Bronchial epithelial cell (primary cell): ENCODE measurements around the genes KIF2C and EIF2B3.

- RRBS, 2 experiments = 68 to 69% methylated on average over 6 of the region's 10 CpGs
Observed at GRCh38 chr1:44543313-44543798, 130.9 kb downstream of the TMEM53 start.

DNA sequence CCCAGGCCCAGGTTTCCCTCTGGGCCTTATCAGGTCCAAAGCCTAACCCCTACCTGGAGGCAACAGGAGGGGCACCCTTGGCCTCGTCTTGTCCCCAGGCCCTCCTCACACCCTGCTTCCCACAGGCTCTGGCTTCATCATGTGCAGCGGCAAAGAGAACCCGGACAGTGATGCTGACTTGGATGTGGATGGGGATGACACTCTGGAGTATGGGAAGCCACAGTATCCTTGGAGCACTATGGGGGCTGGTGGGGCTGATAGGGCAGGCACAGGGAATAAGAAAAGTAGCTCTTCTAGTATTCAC lies 29.8 kb downstream of the TMEM53 start:
- RRBS, 2 experiments = no CpG with 5 or more reads among the region's 3 CpGs

DNA sequence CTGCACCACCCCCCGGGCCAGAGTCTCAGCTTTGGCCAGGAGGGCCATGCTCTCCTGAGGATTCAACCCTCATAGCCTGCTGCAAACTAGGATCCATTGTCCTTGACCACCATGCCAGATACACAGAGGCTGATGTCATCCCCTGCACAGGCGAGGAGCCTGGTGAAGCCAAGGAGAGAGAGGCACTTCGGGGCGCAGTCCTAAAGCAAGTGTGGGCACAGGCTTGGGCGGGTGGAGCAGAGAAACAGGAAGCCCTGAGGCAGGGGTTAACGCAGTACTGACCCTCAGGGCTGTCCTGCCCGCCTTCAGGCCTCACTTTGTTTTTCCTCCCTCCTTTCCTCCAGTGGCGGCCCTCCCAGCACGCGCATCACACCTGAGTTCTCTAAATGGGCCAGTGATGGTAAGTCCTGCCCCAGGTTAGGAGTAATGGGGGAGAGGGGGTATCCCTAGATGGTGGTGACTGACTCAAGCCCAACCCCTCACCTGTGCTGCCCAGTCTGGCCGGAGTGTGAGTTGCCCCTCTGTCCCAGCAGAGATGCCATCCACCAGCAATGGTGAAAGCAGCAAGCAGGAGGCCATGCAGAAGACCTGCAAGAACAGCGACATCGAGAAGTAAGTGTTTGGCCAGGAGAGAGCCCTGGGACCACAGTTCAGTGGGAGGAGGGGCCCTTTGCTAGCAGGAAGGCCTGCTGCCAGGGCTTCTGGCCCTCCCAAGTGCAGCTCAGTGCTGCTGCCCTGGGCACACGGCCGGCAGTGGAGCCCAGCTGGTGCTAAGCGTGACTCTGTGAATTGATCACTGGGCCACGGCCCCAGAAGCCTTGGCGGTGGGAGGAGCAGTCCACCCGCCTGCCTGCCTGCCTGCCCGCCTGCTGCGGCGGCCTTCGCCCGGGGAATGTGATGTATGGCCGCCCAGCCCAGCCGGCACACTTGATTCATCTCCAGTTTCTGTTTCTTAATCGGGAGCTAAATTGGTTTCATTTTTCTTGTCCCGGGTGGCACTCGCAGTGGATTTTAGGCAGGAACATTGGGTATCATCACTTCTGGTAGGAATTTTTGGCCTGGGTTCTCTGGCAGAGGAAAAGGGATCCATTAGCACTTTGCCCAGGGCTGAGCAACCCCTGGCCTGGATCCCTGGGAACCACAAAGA lies 29.0 kb downstream of the TMEM53 start:
- RRBS, 2 experiments = 89 to 91% methylated on average over 3 to 9 of the region's 29 CpGs

- RRBS, 2 experiments = no CpG with 5 or more reads among the region's 7 CpGs
Observed at GRCh38 chr1:44722026-44722450, 17.6 kb upstream of the KIF2C start.

DNA sequence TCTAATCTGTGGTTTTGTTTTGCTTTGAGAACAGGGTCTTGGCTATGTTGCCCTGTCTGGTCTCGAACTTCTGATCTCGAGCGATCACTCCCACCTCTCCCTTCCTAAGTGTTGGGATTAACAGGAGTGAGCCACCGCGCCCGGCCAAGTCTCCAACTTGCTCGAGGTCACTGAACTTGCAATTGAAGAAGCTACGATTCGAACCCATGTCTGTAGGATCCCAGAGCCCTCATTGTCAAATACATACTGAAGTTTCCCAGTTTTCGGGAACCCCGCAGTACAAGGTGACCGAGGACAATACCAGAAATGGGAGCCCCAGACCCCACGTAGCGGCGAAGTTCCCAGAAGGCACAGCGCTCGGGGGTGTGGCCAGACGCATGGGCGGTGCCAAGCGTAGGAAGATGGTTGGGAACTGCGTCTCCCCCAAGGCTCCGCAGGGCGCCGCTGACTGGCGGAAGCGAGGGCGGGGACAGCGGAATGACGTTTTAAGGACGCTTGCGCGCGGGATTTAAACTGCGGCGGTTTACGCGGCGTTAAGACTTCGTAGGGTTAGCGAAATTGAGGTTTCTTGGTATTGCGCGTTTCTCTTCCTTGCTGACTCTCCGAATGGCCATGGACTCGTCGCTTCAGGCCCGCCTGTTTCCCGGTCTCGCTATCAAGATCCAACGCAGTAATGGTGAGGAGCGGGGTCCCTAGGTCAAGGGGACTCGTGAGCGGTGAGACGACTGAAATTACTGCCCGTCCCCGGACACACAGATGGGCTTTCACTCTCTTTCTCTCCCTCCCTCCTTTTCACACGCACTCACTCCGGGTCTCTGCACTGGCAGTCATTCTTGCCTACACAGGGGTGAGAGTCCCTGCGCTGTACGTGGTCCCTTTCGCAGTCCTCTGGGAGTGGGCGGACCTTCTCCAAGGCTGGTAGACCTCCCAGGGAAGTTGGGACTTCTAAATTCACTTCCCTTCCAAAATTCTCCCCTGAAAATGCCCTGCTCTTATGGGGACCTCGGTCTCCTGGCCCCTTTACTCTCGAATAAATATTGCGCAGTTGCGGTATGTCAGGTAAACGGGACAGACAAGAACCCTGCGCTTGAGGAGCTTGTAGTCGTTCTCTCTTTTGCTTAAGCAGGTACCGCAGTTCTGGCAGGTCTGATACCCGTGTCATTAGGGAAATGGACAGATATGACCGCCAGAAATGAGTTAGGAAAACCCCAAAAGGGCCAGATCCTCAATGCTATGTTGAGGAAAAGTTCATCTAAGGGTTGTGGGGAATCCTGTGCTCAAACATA lies at the start of gene KIF2C:
KIF2C (plus strand) TSS at position 511 of the 1,286 bp plus-strand sequence.
- RRBS, 2 experiments = 1 to 2% methylated on average over 9 of the region's 71 CpGs

DNA sequence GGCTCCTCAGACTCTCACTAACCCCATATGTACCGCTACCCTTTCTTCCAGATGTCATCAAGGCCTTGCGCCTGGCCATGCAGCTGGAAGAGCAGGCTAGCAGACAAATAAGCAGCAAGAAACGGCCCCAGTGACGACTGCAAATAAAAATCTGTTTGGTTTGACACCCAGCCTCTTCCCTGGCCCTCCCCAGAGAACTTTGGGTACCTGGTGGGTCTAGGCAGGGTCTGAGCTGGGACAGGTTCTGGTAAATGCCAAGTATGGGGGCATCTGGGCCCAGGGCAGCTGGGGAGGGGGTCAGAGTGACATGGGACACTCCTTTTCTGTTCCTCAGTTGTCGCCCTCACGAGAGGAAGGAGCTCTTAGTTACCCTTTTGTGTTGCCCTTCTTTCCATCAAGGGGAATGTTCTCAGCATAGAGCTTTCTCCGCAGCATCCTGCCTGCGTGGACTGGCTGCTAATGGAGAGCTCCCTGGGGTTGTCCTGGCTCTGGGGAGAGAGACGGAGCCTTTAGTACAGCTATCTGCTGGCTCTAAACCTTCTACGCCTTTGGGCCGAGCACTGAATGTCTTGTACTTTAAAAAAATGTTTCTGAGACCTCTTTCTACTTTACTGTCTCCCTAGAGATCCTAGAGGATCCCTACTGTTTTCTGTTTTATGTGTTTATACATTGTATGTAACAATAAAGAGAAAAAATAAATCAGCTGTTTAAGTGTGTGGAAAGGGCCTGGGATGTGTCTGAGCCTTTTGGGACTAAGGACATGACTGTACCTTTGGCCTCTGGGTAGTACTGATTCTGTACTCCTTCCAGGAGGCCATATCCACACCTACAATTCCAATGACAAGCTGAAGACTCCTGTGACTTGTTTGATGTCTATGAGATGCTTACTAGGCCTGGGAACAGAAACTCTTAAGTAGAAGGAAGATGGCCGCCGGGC lies 8.0 kb upstream of the RPS8 start:
- RRBS, 2 experiments = no CpG with 5 or more reads among the region's 13 CpGs

GRCh38 chr1:44799633-44800243 lies 439 bp upstream of the PLK3 start:
- RRBS, 2 experiments = 2% methylated on average over 13 of the region's 39 CpGs

GRCh38 chr1:44806329-44806726 lies 823 bp downstream of the DYNLT4 start:
- RRBS, 2 experiments = 91% methylated on average over 14 of the region's 29 CpGs

GRCh38 chr1:44986098-44986978 lies at the start of gene EIF2B3:
EIF2B3 (minus strand) TSS chr1:44986595.
- RRBS, 2 experiments = 1% methylated on average over 10 of the region's 53 CpGs

DNA sequence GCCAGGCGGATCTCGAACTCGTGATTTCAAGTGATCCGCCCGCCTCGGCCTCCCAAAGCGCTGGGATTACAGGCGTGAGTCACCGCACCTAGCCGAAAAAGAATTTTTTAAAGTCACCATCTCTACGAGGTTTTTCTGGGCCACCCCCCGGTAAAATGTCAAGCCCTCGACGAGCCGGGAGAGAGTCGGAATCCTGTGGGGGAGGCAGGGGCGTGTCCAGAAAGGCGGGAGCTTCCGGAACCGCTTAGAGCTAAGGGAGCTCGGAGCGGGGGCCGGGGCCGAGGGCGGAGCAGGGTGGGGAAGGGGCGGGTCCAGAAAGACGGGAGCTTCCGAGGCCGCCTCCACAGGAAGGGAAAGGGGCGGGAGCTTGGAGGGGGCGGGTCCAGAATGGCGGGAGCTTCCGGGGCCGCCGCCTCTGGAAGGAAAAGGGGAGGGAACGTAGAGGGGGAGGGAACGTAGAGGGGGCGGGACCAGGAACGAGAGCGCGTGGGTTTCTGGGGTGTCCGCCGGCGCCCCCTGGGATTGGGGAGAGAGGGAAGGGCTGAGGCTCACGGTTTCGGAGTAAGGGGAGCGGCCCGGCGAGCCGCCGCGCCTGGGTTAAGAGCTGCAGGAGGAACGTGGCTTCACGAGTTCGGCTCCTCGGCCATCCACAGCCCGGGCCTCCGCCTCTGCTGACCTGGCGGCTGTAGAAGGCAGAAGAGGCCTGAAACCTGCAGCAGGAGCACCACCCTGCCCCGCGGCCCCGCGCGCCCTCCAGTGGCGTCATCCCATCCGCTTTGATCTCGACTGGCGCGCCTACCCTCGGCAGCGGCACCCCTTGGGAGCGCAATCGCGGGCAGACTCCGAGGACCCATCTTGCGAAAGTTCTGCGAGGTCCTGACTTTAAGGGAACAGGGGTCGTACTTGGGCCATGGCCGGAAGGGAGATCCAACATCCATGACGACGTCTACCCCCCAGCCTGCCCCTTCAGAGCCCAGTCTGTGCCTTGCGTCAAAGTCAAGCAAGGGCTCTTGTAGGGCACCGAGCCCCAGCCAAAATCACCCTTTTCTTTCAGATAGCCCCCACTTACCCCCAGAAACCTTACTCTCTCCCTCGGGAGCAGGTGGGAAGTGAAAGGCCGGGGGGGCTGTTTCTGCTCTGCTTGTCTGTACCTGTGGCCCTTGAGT lies 22.9 kb upstream of the HPDL start:
- RRBS, 2 experiments = under 1 to 2% methylated on average over 22 to 26 of the region's 85 CpGs

- RRBS, 2 experiments = no CpG with 5 or more reads among the region's 14 CpGs
Observed at GRCh38 chr1:45346319-45347330, 6.7 kb downstream of the TOE1 start.

- RRBS, 2 experiments = no CpG with 5 or more reads among the region's 1 CpG
Observed at GRCh38 chr1:45607923-45608276, 16.0 kb downstream of the CCDC17 start.

DNA sequence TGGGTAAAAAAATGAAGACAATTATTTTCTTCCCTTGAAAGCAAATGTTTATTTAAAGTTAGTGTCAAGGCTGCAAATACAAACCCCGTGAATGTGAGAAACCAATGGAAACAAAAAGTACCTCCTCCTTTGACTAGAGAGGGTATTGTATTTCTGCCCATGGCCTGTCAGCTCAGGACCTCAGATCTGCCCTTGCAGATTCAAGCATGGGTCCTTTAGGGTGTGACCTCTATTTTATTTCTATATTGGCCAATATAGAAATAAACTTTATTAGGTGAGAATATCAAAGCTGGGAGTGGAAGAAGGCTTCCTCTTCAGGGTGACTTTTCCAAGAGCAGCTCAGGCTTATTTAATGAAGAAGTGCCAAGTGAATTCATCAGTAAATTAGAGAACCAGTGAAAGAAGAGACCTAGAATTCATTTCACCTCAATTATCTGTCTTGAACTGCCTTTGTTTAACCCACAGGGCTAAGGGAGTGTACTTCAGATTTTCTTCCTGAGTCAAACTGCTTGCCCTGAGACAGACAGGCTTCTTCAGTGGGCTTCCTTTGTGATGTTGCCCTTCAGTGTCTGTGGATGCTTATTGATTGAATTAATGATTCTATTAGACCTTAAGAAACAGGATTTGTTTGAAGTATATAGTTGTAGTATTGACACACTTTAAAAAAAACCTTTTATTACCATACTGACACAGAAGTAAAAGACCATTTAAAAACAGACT lies 110.9 kb downstream of the MAST2 start:
- RRBS, 2 experiments = no CpG with 5 or more reads among the region's 1 CpG

GRCh38 chr1:45973392-45974256 lies 158.8 kb downstream of the PIK3R3 start:
- RRBS, 2 experiments = no CpG with 5 or more reads among the region's 1 CpG

GRCh38 chr1:46036525-46037708 lies 95.5 kb downstream of the PIK3R3 start:
- RRBS, 2 experiments = no CpG with 5 or more reads among the region's 18 CpGs

DNA sequence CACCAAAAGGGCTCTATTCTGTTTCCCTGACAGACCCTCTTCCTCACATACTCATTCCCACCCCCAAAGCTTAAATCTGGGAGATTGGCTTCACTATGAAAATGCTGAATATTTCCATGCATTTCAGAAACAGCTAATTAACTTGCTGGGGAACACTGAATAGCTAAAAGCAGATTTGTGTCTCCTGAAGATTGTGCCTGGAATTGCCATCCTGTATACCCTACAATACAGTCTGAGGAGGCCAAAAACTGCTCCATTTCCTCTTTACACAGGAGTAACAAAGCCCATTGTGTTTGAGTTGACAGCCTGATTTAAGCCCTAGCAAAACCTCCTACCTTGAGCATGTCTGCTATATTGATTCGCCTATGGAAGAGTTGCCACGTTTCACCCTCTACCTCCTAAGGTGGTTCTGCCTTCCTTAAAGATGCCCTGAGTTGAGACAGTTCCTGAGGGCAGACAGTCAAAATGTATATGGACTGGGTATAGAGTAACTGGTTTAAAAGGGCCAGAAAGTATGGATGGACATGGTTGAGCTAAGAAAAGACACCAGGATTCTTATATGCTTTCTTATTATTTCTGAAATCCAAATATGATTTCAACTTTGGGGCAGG lies 1.6 kb upstream of the PIK3R3 start:
- RRBS, 2 experiments = no CpG with 5 or more reads among the region's 2 CpGs

DNA sequence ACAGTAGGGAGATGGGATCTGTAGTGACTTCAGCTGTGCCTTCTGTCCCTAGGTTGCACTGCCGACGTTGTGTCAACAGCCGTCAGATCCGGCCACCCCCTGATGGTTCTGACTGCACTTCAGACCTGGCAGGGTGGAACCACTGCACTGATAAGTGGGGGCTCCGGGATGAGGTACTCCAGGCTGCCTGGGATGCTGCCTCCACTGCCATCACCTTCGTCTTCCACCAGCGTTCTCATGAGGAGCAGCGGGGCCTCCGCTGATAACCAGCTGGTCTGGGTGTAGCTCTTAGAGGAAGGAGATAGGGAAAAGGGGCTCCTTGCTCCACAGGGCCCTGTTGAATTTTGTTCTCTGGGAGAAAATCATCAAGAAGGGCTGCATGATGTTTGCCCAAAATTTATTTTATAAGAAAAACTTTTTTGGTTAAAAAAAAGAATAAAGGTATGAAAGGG lies 25.4 kb downstream of the LRRC41 start:
- RRBS, 2 experiments = 52 to 70% methylated on average over 2 of the region's 9 CpGs

GRCh38 chr1:46316521-46317020 lies 13.1 kb downstream of the UQCRH start:
- RRBS, 2 experiments = no CpG with 5 or more reads among the region's 5 CpGs

- RRBS, 2 experiments = no CpG with 5 or more reads among the region's 6 CpGs
Observed at GRCh38 chr1:46352545-46353245, 12.1 kb downstream of the NSUN4 start.

- RRBS, 2 experiments = no CpG with 5 or more reads among the region's 5 CpGs
Observed at GRCh38 chr1:46363005-46363754, 22.6 kb downstream of the NSUN4 start.